ENCODE results near the genes HNRNPD and THAP9.

GRCh38 chr4:78939769-78939967, 430 bp upstream of the PAQR3 start:
- RRBS: no CpG with 5 or more reads among the region's 6 CpGs

GRCh38 chr4:80067116-80068168, 5.6 kb downstream of the ANTXR2 start:
- RRBS: no CpG with 5 or more reads among the region's 9 CpGs

DNA sequence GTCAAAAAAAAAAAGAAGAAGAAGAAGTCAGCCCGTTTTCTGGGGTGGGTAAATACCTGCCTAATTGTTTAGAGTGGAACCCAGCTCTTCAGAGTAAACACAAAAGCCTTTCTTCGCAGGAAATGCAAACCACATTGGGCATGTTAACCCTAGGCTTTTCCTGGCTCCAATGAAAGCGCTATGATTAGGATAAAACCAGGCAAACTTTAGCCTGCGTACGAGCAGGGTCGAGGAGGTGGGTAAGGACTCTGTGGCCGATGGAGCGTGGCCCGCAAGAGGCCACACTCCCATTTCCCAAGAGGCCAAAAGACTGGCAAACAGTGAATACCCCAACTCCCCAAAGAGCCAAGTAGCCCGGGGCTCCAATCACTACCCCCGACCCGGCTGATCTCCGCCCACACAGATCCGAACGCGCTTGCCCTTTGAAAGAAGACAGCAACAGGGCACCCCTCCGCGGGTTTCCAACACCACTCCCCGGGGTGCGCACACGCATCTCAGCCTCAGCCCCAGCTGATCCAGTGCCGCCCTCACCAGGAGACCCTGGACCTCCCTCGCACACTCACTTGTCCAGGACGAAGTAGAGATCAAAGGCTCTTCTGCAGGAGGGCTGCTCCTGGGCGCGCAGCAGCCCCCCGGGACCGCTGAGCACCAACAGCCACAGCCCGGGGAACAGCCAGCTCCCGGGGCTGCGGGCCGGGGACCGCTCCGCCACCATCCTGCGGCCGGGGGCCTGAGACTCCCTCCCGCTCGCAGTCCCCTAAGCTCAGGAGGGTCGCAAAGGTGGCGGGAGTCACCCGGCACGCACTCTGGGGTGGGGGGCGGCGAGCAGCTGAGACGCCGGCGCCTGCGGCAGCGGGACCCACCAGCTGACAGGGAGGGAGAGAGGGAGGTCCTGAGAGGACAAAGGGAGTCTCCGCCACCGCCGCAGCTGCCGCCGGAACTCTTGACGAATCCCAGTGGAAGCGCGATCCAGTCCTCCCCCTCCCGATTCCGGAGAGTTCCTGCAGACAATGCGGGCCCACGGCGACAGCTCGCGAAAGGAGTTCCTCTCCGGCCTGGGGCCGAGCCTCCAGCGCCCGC, 843 bp downstream of the ANTXR2 start:
- RRBS: 1% methylated on average over 29 of the region's 68 CpGs

DNA sequence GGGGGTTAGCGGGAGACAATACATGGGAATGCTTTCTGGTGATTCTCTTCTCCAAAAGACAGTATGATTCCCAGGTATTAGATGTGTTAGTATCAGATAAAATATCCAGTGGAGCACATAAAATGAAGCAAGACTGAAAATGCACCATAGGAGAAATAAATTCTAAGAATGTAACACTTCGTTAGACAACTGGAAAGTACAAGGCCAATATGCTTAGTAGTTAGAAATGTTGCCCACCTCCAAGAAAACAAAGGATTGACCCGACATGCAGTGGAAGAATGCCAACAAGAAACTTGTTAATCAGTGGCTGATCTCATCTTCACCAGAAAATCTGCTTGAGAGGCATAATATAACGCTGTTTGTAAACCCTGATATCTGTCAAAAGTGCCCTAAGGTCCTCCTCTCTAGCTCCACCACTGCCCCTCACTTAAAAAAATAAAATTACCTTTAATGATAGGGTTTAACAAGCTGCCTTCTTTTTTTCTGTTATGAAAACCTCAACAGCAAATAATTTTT, 1.9 kb downstream of the RASGEF1B start:
- RRBS: no CpG with 5 or more reads among the region's 4 CpGs

GRCh38 chr4:81471960-81472754, 450 bp upstream of the RASGEF1B start:
- RRBS: 1% methylated on average over 12 of the region's 40 CpGs

GRCh38 chr4:81724882-81725379, 253.2 kb upstream of the RASGEF1B start:
- RRBS: no CpG with 5 or more reads among the region's 2 CpGs

GRCh38 chr4:82347989-82348918, 25.5 kb downstream of the HNRNPD start:
- RRBS: no CpG with 5 or more reads among the region's 5 CpGs

- RRBS: no CpG with 5 or more reads among the region's 4 CpGs
Measured at GRCh38 chr4:82359138-82359929, 14.5 kb downstream of the HNRNPD start.

- RRBS: no CpG with 5 or more reads among the region's 86 CpGs
Measured at GRCh38 chr4:82373371-82374081, at the start of gene HNRNPD. HNRNPD (minus strand) TSS chr4:82373991.

DNA sequence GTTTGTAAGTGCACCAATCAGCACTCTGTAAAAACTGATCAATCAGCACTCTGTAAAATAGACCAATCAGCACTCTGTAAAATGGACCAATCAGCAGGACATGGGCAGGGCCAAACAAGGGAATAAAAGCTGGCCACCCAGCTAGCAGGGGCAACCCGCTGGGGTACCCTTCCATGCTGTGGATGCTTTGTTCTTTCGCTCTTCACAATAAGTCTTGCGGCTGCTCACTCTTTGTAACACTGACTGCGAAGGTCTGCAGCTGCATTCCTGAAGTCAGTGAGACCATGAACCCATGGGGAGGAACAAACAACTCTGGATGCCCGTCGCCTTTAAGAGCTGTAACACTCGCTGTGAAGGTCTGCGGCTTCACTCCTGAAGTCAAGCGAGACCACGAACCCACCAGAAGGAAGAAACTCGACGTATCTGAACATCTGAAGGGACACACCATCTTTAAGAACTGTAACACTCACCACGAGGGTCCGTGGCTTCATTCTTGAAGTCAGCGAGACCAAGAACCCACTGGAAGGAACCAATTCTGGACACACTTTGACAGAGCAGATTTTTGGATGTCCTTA, 14.2 kb downstream of the HNRNPDL start:
- RRBS: no CpG with 5 or more reads among the region's 15 CpGs

DNA sequence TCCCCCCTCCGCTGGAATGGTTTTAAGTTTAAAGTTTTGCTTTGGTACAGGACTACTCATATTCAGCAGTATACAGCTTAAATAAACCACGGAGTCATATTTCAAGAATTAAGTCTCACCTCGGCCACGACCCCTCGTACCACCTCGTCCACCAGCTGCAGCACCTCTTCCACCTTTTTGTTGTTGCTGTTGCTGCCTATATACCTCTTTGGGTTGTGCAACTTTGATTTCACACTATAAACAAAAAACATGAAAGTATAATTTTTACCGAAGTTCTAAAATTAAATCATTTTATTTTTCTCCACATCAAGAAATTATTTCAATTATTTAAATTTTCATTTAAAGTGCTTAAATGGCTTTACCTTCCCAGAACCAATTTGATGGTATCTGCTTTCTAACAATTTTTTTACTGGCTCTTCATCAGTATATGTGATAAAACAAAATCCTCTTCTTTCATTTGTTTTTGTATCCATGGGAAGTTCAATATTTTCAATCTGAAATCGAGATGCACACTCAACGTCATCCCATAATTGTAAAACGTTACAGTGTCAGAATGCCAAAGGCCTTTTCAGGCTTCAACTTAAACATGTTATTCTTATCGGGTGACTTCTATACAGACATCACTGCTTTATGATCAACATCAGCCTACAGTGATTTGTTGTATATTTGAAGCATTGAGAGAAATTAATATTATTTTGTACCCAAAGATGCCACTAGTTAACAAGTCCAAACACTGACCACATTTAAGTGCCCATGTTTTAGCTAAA, 3.0 kb downstream of the HNRNPDL start:
- RRBS: no CpG with 5 or more reads among the region's 11 CpGs

- RRBS: no CpG with 5 or more reads among the region's 8 CpGs
Measured at GRCh38 chr4:82717843-82718671, 80.5 kb downstream of the SCD5 start.

- RRBS: 100% methylated on average over 1 of the region's 10 CpGs
Measured at GRCh38 chr4:82900022-82900332, 558 bp upstream of the THAP9 start.

DNA sequence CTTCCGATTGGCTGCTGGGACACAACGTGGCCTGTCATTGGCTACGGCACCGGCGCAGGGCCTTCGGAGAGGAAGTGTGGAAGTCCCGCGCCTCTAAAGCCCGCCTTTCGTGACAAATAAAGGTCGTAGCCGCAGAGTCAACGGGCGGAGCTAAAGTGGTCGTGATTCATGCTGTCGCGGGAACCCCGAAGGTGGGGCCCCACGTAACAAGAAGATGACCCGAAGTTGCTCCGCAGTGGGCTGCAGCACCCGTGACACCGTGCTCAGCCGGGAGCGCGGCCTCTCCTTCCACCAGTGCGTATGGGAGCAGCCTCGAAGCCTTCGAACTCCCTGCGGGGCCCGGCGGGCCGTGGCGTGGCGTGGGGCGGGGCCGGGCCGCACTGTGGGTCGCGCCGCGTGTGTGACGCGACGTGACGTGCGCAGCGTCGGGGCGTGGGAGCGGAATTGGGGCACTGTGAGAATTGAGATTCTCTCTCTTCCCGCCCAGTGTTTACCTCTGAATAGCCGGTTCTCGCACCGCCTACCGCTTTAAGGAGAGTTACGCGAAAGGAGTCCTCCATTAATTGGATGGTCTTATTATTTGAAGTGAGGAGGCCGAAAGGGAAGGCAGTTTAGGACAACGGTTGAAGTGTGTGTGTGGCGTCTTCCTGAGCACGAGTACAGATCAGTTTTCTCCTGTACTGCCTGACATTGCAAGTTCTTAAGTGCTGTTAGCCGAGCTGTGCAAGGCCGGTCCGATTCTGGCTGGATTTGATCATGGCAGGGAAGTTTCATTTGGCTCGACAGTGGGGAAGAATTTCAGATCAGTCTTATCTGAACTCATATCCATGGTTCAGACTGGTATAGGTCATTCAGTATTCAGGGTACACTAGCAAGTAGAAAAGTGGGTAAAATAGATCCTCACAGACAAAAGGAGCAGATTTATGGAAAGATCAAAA, at the start of gene THAP9:
Gene THAP9 (plus strand): TSS at position 147 of the 938 bp plus-strand sequence.
- RRBS: 2% methylated on average over 8 of the region's 66 CpGs

GRCh38 chr4:83083728-83084797, 30.5 kb downstream of the PLAC8 start:
- RRBS: no CpG with 5 or more reads among the region's 20 CpGs

GRCh38 chr4:83150323-83151072, 36.0 kb upstream of the PLAC8 start:
- RRBS: no CpG with 5 or more reads among the region's 10 CpGs

DNA sequence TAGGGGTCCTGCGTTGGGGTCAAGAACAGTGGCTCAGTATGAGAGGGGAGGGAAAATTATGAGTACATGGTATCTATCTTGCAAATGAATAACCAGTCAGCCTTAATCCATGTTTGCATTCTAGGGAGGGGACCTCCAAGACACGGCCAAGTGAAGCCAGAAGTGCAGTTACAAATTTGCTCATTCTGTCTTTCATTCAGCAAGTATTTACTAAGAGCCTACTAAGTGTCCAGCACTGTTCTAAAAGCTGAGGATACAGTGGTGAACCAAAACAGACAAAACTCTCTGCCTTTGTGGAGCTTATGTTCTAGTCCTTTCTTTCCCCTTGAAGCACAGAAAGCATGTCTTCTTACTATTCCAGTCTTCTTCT, 76.2 kb downstream of the COQ2 start:
- RRBS: no CpG with 5 or more reads among the region's 2 CpGs

GRCh38 chr4:83261367-83261838, 23.2 kb downstream of the COQ2 start:
- RRBS: no CpG with 5 or more reads among the region's 6 CpGs

GRCh38 chr4:84231991-84232340, 267.1 kb downstream of the NKX6-1 start:
- RRBS: no CpG with 5 or more reads among the region's 2 CpGs

DNA sequence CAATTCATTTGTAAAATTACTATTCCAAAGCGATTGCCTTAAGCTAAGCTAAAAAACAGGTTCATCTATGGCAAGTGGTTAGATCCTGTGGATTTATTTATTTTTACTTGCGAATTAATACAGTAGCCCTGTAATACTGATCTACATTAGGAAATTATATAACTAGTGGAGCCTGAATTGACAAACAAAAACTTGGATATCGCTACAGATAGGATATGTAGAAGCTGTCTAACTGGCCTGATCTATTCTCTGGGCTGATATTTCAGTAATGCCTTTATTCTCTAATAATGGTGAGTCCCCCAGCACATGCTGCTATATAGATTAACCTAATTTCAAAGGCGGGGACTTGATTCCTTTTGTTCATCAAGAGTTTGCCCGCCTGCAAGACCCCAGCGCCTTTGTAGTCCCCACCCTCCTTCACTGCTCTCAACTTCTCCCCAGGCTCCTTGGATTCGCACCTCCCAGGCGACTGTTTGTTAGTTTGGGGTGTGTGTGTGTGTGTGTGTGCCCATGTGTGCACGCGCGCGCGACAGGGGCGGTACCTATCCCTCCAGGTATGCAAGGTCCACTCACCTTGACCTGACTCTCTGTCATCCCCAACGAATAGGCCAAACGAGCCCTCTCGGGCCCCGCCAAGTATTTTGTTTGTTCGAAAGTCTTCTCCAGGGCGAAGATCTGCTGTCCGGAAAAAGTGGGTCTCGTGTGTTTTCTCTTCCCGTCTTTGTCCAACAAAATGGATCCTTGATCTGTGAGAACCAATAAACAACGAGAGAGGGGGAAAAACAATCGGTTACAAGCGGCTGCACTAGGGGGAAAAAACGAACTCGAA, 3.8 kb downstream of the NKX6-1 start:
- RRBS: no CpG with 5 or more reads among the region's 28 CpGs